Neuron (in vitro differentiated cells): Measurements from ENCODE around the genes NECTIN2, TOMM40, CLPTM1, NKPD1, BLOC1S3 and CKM.

- PRO-cap, result no peak
These were observed 8.2 kb upstream of the BCL3 start for GRCh38 chr19:44740222-44740833.

DNA sequence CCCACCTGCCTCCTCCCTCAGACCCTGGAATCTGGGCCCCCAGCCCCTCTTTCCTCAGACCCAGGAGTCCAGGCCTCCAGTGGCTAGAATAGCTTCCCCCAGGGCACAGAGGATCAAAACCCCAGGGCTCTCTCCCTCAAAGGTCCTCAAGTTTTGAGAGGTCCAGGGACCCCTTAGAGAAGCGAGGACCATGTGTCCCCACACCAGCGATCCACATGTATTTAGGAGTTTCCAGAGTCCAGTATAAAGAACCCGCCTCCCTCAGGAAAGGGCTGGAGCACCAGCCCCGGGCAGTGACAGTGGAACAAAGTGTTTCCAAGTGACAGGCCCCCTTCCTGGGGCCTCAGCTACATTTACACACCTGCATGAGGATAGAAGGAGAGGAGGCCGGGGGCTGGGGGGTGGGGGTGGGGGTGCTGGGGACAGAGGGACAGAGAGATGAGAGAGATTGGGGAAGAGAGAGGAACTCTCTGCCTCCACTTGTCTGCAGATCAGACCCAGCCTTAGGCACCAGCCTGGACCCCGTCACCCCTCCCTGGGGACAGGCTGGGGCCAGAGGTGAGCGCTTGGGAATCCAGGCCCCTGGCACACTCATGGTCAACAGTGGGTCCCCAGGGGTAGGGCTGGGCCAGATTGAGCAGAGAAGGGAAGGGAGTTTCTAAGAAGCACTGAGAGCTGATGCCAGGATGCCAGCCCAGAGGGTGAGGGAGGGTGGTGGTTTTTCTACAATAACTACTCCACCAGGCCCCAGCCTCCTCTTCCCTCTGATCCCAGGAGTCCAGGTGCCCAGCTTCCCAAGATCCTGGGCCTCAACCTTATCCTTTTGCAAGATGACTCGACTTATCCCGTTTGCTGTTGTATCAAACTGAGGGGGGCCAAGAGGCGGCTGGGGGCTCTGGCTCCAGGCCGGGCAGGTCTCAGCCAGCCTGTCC lies 835 bp downstream of the BCAM start:
- PRO-cap, result no peak

- PRO-cap, result bidirectional peak, plus-strand start at chr19:44846299, minus-strand start at chr19:44845919; bidirectional peak, plus-strand start at chr19:44846476, minus-strand start at chr19:44846480; bidirectional peak, plus-strand start at chr19:44846555, minus-strand start at chr19:44846580
These were observed at the start of gene NECTIN2 for GRCh38 chr19:44845990-44846675. Gene NECTIN2, plus strand, starts transcription at chr19:44846297.

- PRO-cap, result bidirectional peak, plus-strand start at chr19:44891255, minus-strand start at chr19:44890788; bidirectional peak, plus-strand start at chr19:44891788, minus-strand start at chr19:44891628
These were observed at the start of gene TOMM40 for GRCh38 chr19:44891041-44891896. Gene TOMM40, plus strand, starts transcription at chr19:44891254.

DNA sequence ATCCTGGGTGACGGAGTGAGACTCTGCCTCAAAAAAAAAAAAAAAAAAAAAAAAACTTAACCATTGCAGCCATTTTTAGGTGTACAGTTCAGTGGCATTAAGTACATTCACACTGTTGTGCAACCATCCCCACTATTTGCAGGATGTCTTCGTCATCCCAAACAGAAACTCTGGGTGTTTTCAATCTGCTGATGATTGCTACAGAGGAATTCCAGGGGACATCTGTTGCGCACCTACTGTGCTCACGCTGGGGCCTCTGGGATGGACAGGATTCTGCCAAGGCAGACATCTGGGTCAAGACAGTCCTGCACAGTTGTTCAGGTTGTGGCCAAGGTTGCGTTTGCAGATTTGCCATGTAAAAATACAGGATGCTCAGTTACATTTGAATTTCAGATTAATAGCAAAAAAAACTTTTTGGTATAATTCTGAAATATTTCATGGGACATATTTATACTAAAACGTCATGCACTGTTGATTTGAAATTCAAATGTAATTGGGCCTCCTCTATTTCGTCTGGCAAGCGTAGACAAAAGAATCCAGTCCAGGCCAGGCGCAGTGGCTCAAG lies 2.3 kb upstream of the APOC4 start:
- PRO-cap, result no peak

DNA sequence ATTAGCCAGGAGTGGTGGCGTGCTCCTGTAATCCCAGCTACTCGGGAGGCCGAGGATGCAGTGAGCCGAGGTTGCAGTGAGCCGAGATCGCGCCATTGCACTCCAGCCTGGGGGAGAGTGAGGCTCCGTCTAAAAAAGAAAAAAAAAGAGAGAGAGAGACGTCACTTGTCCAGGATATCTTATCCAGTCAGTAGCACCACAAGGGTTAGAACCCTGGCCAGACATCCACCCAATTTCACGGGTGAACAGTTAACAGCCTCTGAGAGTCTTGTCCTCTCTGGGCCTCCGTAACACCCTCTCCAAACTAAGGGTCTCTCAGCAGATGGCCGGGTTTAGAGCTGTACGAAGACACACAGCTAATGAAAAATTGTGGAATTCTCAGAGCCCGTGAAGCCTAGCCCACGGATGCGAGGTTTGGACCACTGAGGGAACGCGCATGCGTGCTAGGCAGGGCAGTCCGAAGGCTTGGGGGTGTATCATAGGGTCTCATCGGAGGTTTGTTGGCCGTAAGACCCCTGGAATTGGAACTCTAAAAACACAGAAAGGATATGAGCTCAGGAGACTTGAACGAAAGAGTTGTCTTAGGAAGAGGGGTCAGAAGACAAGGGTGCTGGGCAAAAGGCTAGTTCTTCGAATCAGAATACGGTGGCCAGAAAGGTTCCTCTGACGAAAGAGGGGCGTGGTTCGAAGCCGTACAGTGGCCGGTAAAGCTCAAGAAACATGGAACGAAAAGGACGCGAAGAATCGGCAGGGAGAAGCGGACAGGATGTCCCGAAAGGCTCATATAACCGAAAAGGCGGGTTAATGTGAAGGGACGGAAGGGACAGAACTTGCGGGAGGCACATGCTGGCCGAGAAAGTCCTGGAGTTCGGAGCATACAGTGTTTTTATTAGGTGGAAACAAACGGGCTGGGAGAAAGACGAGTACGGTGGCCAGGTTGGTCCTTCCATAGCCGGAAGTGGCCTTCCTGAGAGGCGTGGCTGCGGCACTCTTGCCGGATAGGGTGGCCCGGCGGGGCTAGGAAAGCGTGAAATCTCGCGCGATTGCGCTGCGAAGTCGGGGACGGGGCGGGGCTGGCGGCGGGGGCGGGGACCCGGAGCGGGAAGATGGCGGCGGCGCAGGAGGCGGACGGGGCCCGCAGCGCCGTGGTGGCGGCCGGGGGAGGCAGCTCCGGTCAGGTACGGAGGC lies at the start of gene CLPTM1:
Gene CLPTM1 (plus strand): TSS at position 1,091 of the 1,188 bp plus-strand sequence.
- PRO-cap, result unidirectional peak, plus-strand start at position 36 of the sequence; bidirectional peak, plus-strand start at position 311 of the sequence, minus-strand start at position 306 of the sequence; bidirectional peak, plus-strand start at position 455 of the sequence, minus-strand start at position 421 of the sequence; bidirectional peak, plus-strand start at position 707 of the sequence, minus-strand start at position 599 of the sequence; bidirectional peak, plus-strand start at position 1,104 of the sequence, minus-strand start at position 960 of the sequence

DNA sequence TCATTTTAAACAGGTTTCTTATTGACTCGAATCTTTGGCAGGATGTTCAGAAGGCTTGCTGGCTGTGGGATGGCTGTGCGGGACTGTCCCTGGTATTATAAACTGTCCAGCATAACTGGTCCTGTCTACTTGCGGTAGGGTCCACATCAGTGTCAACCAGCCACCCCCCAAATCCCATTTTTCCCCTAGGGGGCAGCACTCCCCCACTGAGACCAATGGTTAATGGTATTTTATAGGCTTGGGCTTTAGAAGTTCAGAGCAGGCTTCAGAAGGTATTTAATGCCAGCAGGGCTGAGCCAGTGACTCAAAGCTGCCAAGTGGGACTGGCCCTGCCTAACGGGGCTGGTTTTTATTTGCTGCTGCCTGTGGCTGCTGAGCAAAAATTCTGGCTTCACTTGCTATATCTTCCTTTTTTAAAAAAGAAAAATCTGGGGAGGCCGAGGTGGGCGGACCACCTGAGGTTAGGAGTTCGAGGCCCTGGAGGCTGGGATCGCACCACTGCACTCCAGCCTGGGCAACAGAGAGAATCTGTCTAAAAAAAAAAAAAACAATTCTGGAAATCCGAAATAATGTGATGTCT lies 15.7 kb downstream of the RELB start:
- PRO-cap, result no peak

GRCh38 chr19:45021834-45022572 lies 16.8 kb upstream of the CLASRP start:
- PRO-cap, result no peak

GRCh38 chr19:45113552-45114227 lies 20.7 kb downstream of the PPP1R37 start:
- PRO-cap, result no peak

DNA sequence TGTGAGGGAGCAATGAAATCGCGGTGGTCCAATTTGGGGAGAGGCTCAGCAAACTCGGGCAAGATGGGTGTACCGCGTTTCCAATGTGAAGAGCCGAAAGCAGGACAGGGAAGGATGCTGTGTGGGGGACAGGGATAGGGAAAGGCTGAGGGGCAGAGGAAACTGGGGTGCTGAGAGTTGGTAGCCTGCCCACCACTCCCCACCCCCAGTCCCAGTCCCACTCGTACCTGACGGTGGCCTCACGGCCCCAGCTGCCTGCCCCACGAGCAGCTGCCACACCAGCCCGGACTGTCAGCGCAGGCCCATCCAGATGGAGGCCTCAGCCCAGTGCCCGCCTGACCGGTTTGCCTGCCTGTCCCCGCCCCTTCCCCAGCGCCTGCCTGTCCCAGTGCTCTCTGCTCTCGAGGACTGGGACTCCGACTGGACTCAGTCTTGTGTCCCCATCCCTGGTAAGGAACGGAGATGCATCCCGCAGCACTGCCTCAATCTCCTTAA lies at the start of gene NKPD1:
Gene NKPD1 (minus strand): TSS at position 285 of the 495 bp plus-strand sequence.
- PRO-cap, result no peak

DNA sequence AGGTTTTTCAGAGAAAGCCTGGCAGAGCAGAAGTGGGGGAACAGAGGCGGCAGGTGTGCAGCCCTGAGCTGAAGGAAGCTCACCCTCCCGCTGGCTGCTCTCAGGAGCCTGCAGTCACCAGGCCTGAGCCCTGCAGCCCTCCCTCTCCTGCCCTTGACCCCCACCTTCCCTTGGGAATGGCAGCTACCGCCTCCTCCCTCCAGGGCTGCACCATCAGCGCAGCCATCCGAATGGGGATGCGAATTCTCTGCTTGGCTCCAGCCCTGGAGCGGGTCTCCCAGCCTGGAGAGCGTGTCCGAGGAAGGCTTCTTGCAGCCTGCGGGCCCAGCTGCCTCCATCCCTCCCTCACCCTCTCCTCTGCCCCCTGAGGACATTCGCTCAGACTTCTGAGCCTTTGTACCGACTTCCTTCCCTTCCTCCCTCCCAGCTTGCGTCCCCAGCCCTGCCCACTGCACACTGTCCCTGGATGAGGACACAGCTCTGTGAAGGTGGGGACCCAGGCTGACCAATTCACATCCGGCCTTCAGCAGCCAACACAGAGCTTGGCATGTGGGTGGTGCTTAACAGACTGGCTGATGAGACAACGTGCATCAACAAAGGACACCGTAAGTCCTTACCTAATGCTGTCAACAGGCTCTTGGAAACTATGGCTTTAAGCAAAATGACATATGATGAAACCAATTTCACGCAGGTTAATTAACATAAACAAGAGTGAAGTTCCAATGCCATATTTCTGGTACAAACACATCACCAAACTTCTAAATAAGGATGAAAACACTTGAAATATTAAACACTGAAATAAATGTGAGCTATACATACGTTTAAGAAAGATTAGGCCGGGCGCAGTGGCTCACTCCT lies 6.1 kb upstream of the NKPD1 start:
- PRO-cap, result bidirectional peak, plus-strand start at position 220 of the sequence, minus-strand start at position 276 of the sequence

DNA sequence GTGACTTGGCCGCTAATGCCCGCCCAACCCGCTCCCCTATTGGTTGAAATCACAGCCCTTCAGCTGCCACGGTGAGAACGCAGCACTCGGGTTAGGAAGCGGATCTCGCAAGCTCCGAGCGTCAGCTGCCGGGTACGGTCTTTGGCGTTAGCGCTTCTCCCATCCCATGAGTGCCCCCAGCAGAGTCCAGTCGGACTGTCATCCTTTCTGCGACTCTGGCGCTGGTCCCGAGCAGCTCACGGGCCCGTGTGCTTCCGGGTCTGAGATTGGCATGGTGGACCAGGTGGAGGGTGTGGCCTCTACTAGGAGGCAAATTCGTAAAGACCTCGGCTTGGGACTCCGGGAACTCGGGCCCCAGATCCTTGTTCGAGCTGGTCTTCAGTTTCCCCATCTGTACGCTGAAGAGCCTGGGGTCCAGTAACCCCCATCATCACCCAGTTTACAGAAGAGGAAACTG lies at the start of gene BLOC1S3:
Gene BLOC1S3 (plus strand): TSS at position 85 of the 457 bp plus-strand sequence.
- PRO-cap, result bidirectional peak, plus-strand start at position 52 of the sequence, minus-strand start outside the sequence

GRCh38 chr19:45211973-45212607 lies 33.1 kb downstream of the EXOC3L2 start:
- PRO-cap, result no peak

DNA sequence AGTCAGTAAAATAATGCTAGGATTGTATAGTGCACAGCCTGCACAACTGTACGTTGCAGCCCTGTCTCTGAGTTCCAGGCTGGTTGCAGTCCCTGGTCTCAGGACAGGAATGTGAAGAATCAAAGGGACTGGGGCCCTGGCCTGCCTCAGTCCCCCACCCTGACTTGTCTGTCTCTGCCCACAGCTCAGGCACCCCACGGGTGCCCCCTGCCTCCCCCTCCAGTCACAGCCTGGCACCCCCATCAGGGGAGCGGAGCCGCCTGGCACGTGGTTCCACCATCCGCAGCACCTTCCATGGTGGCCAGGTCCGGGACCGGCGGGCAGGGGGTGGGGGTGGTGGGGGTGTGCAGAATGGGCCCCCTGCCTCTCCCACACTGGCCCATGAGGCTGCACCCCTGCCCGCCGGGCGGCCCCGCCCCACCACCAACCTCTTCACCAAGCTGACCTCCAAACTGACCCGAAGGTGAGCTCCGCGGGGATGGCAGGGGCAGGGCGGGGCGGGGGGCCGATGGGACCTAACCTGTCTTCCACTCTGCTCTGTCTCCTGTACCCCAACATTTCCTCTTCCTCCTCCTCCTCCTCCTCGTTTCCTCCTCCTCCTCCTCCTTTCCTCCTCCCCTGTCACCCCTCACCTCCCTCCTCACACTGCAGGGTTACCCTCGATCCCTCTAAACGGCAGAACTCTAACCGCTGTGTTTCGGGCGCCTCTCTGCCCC lies 25.0 kb downstream of the CKM start:
- PRO-cap, result no peak

GRCh38 chr19:45322144-45323459 lies at the start of gene CKM:
Gene CKM, minus strand, starts transcription at chr19:45322875.
- PRO-cap, result no peak

- PRO-cap, result no peak
These were observed 9.4 kb downstream of the PPP1R13L start for GRCh38 chr19:45395325-45396045.

- PRO-cap, result no peak
These were observed 20.3 kb upstream of the FOSB start for GRCh38 chr19:45447463-45447990.

- PRO-cap, result bidirectional peak, plus-strand start at chr19:45451333, minus-strand start at chr19:45451202
These were observed 16.4 kb upstream of the FOSB start for GRCh38 chr19:45451057-45452222.

DNA sequence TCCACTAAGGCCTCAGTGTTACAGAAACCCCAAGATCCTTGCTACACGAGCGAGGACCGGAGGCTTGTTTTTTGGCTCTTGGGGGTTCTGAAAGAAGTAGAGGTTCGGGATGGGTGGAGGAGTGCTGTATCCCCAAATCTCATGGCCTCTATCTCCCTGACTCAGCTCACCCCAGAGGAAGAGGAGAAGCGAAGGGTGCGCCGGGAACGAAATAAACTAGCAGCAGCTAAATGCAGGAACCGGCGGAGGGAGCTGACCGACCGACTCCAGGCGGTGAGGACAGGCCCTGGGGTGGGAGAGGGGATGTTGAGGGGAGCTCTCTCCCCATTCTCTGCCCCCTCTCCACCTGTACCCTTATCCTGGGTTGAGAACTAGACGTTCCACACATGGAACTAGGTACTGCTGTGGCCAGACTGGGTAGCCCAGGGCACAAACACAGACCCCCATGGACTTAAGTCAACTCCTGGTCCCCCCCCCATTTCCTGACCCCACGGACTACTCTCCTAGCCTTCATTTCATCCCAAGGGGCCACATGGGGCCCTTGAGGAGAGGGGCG lies 3.3 kb downstream of the FOSB start:
- PRO-cap, result no peak

- PRO-cap, result no peak
These were observed 25.0 kb downstream of the VASP start for GRCh38 chr19:45532177-45532784.